ENCODE measurements around a stretch of chr13.

GRCh38 chr13:22198035-22198617 is 527.3 kb downstream of the FGF9 start:
- PRO-cap, 6 experiments: peak in 1 of 6 experiments; most common plus-strand start chr13:22198233 (in 1); most common minus-strand start chr13:22198167 (in 1)
- RAMPAGE, long total RNA, 2 experiments: no peak in any of the 2 experiments
- RRBS: no CpG with 5 or more reads among the region's 7 CpGs

DNA sequence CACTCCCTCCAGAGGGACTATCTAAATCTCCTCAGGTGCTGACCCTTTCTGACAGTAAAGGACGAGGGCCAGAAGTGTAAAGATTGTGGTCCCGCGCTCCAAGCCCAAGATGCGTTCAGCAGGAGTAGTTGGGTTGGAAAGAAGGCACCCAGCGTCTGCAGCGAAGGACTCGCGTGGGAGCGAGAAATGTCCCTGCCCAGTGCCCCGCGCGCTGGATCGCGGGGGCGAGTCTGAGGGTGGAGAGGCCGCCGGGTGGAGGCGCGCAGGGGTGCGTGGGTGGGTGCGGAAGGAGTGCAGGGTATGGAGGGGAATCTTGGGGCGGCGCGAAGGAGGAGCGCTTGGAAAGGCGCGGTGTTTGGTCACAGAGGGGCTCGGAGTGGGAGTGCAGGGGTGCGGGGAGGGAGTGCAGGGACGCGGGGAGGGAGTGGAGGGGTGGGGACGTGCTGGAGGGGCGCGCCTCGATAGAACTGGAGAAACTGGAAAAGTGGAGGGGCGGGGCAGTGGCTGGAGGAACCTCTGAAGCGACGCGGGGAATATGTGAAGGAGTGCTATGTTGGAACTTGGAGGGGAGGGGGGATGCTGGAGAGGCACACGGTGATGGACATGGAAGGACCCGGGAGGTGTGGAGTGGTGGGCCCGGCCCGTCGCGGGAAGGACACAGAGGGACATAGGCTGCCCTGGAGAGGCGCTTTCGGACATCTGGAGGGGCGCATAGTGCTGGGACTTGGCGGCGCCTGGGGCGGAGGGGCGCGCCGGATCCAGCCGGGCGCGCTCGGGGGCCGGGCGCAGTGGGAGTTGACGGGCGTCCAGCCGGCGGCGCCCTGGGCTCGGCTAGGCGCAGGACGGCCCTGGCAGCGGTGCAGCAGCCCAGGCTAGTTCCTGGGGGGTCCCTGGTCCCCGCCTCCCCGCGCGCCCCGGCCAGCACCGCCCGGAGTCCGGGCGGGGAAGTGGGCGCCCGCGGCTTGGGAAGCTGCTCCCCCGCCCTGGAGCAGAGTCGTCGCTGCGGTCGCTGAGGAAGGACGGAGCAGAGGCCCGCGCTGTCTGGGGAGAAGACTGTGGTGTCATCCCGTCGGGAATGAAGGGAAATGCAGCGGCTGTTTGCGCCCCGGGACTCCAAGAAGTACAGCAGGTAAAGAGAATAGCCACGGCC is 20.9 kb upstream of the SGCG start:
- PRO-cap, 6 experiments: peak in 1 of 6 experiments; most common plus-strand start position 991 of the sequence (in 1)
- RAMPAGE, long total RNA, 2 experiments: no peak in any of the 2 experiments
- RRBS: 2% methylated on average over 17 of the region's 95 CpGs

GRCh38 chr13:23185039-23185503 is 4.3 kb downstream of the SGCG start:
- PRO-cap, 6 experiments: peak in 1 of 6 experiments; most common plus-strand start chr13:23185208 (in 1)
- RAMPAGE, long total RNA, 2 experiments: no peak in any of the 2 experiments
- RRBS: no CpG with 5 or more reads among the region's 9 CpGs

GRCh38 chr13:23392845-23393304 is 40.6 kb downstream of the SACS start:
- PRO-cap, 6 experiments: peak in 3 of 6 experiments; most common minus-strand start chr13:23393133 (in 2)
- RAMPAGE, long total RNA, 2 experiments: no peak in any of the 2 experiments
- RRBS: no CpG with 5 or more reads among the region's 5 CpGs

DNA sequence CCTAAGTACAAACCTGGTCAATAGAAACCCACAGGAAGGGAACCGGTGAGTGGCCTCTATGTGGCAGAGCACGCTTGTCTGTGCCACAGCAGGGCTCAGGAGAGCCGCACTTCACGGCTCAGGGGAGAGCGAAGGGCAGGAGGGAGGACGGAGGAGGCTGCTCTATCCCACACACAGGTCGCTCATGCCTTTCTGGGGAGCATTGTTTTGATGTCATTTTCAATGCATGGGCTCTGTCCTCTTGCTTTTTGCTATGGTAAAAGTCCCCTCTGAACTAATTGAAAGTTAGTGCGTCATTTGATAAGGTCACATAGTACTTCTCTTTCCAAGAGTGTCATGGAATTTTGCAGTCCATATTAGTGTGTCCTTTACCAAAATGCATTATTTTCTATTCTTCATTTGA is 57.3 kb downstream of the TNFRSF19 start:
- PRO-cap, 6 experiments: no peak in any of the 6 experiments
- RAMPAGE, long total RNA, 2 experiments: no peak in any of the 2 experiments
- RRBS: no CpG with 5 or more reads among the region's 8 CpGs

DNA sequence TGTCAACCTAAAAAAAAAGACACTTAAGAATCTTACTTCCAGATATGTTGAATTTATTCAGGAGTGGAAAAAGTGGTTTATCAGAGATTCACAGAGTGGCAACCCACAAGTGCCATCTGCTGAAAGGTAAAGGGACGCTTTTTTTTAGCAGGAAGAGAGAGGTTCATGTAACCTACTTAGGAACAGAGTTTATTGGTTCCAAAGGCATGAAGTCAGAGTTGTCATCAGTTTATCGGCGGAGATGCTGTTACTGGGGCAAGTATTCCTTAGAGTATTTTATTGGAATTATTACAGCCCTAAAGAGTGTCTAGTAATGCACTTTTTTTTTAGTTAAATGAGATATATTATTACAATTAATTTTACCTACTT is 77.9 kb upstream of the MIPEP start:
- PRO-cap, 6 experiments: no peak in any of the 6 experiments
- RAMPAGE, long total RNA, 2 experiments: no peak in any of the 2 experiments
- RRBS: no CpG with 5 or more reads among the region's 3 CpGs

DNA sequence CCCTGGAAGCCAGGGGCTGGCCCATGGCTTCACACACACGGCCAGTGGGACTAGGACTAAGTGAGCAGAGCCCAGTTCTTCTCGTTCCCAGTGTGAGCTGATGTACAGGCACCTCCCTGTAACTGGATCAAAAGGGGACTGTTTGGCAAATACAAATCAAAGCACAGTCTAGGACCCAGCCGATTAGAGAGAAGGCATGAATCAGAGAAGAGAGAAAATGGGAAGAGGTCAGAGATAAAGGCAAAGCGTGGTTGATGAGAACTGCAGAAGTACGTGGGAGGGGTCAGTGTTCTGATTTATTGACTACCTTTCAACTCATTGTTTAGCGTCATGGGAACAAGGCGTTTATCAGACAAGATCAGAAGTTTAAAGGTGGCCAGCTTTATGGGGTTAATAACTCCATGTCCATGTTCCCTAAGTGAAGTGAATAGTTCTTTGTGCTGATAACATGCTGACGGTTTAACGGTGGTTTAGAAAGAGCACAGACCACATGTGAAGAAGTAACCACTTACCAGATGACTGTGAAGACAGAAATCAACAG is 30.2 kb upstream of the SPATA13 start:
- PRO-cap, 6 experiments: no peak in any of the 6 experiments
- RAMPAGE, long total RNA, 2 experiments: no peak in any of the 2 experiments
- RRBS: no CpG with 5 or more reads among the region's 9 CpGs

GRCh38 chr13:24225842-24226350 is 65.4 kb downstream of the SPATA13 start:
- PRO-cap, 6 experiments: no peak in any of the 6 experiments
- RAMPAGE, long total RNA, 2 experiments: no peak in any of the 2 experiments
- RRBS: no CpG with 5 or more reads among the region's 10 CpGs

DNA sequence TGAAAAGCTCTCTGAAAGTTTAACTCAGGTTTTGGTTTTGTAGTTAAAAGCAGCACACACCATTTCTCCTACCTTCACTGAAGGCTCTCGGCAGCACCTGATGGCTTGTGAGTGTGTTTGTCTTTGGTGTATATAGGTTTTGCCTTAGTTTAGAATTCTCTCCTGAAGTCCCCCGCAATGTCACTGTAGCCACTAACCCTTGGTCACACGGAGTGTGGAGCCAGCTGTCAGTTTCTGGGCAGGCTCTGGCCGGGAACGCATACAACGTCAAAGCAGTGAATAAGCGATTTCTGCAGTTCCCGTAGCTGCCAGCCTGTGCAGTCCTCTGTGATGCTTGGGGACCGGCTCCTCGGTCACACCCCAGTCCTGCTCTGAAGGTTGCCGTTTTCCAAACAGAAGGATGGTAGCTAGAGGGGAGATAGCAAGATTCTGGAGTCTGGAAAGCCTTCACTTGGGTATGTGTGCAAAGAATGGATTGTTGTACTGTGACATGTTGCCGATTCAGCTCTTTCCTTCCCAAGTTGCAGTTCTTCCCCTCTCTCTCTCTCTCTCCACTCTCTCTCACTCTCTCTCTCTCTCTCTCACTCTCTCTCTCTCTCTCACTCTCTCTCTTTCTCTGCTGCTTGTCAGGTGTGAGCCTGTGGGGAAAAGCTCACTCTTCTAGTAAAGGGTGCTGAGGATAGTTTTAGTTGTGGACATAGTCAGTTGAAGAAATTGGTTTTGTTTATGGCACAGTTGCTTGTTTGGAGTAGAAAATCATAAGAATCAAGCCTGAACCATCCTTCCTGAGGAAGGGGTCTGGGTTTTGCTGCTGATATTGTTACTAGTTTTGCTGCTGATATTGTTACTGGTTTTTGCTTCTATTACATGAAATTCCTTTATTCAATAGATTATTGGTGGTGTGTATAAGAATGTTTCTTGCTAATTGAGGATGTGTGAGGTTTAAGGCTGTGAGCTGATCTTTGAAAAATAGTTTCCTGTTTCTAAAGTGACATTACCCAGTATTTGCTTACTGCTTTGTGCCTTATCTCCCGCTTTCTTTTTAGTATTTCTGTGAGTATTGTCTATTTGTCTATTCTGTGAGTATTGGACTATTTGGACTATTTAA is 38.6 kb upstream of the C1QTNF9 start:
- PRO-cap, 6 experiments: peak in 6 of 6 experiments; most common plus-strand start position 328 of the sequence (in 3); most common minus-strand start position 208 of the sequence (in 2)
- RAMPAGE, long total RNA, 2 experiments: start-site peak on the plus strand in 1 of 2 experiments, centred at position 339 of the sequence, 23 reads per replicate
- RRBS: 1% methylated on average over 5 of the region's 13 CpGs

DNA sequence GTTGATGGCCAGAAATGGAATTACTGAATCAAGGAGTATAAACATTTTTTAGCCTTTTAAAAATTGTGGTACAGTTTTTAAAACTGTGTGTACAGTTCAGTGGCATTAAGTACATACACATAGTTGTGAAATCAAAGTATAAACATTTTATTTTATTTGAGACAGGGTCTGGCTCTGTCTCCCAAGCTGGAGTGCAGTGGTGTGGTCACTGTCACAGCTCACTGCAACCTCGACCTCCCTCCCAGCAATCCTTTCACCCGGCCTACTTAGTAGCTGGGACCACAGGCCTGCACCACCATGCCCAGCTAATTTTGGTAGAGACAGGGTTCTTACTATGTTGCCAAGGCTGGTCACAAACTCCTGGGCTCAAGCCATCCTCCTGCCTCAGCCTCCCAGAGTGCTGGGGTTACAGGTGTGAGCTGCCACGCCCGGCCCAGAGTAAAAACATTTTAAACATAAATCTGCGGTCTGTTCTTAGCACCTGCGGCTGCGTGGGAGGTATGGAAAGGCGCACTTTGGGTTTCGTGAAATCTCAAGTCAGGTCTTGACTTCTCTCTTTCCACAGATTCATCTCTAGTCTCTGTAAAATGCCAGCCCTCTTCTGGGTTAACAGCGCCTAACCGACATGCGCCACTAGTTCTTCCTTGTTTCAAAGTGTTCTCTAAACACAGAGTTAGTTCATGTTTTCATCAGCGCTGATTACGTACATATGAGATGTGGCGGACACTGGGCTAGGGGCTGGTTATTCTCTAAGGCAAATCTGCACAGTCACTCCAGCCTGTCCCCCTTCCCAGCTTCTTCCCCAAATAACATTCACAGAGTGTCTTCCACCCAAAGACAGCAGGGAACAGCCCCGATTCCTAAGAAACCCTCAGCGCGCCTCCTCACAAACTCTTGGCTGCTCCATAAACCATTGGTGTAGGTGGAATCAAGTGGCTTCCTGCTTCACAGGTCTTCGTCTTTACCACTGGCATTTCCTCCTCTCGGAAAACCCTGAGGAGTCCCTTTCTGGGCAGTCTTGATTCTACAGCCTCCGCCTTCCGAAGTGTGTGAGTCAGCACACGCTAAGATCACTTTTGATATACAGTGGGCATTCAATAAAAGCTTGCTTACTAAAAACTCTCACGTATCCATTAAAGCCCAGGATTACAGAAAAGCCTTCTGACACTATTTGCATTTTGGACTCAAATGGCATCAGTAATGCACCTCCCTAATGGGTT is 1.5 kb downstream of the PARP4 start:
- PRO-cap, 6 experiments: no peak in any of the 6 experiments
- RAMPAGE, long total RNA, 2 experiments: no peak in any of the 2 experiments
- RRBS: no CpG with 5 or more reads among the region's 24 CpGs

- PRO-cap, 6 experiments: no peak in any of the 6 experiments
- RAMPAGE, long total RNA, 2 experiments: no peak in any of the 2 experiments
- RRBS: 50% methylated on average over 1 of the region's 4 CpGs
Observed at GRCh38 chr13:24626558-24627018, 53.6 kb upstream of the ATP12A start.

- PRO-cap, 6 experiments: peak in 1 of 6 experiments; most common minus-strand start chr13:24685781 (in 1)
- RAMPAGE, long total RNA, 2 experiments: no peak in any of the 2 experiments
- RRBS: no CpG with 5 or more reads among the region's 5 CpGs
Observed at GRCh38 chr13:24685678-24685877, 5.4 kb downstream of the ATP12A start.

- PRO-cap, 6 experiments: no peak in any of the 6 experiments
- RAMPAGE, long total RNA, 2 experiments: no peak in any of the 2 experiments
- RRBS: no CpG with 5 or more reads among the region's 11 CpGs
Observed at GRCh38 chr13:24925564-24926212, 3.0 kb upstream of the CENPJ start.

DNA sequence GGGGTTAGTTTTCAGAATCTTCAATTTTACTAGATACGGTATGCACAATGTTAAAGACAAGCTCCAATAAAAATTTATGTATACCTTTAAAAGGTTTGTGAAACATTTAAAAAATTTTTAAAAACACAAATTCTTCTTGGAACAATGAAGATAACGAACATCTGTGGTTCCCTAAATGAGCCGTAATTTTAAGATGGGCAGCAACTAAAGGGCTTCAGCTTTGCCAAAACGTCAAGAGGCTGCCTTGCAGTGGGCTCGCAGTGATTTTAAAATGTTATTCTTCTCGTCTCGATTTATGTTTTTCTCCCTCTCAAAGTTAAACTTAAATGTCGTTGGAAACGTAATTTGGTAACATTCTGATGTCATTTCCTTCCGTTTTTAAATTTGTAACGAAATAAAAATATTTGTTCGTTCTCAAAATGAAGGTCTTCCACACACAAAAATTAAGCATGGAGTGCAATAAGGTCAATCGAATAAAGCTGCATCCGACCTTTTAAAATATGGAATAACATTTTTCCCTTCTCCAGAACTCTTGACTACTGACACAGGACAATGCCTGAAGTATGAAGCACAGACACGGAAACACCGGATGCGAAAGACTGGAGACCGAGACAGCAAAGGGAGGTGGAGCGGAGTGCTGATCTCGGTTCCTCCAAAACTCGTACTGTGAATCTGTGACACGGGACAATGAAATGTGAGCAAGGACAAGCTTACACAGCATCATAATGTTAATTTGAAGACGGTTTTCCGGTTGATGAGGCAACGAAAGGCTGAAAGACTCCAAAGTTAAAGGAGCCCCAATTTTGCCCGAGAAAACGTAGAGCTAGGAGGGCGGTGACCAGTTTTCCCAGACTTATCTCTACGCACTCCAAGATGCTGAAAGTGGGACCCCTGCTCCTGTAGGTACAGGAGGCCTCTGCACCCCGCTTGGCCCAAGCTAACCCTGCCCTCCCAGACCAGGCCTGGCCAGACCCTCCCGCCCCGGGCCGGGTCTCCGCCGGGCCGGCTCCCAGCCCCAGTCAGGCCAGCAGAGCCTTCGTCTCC is 846 bp downstream of the MTMR6 start:
- PRO-cap, 6 experiments: peak in 2 of 6 experiments; most common plus-strand start position 609 of the sequence (in 1); most common minus-strand start position 666 of the sequence (in 1)
- RAMPAGE, long total RNA, 2 experiments: no peak in any of the 2 experiments
- RRBS: 0% methylated on average over 7 of the region's 37 CpGs

DNA sequence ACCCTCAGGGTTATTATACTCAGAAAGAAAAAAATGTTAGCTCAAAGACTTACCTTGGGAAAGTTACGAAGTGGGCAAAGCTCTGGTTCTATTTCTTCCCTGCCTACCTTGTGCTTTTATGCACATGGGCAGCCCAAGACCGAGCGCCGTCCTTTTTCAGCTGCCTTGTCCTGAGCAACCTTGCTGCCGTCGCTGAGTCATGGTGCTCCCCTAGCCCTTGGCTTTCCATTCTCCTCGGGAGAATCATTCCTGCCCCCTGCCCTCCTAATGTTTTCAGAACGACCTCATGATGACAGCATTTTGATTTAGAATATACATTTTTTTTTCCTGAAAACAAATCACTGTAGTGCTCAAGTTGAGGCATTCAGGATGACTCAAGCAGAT is 279.9 kb downstream of the SHISA2 start:
- PRO-cap, 6 experiments: no peak in any of the 6 experiments
- RAMPAGE, long total RNA, 2 experiments: no peak in any of the 2 experiments
- RRBS: no CpG with 5 or more reads among the region's 8 CpGs

GRCh38 chr13:25977140-25977725 is 74.6 kb downstream of the SHISA2 start:
- PRO-cap, 6 experiments: no peak in any of the 6 experiments
- RAMPAGE, long total RNA, 2 experiments: no peak in any of the 2 experiments
- RRBS: no CpG with 5 or more reads among the region's 12 CpGs

GRCh38 chr13:26255057-26255243 is 1.0 kb downstream of the CDK8 start:
- PRO-cap, 6 experiments: no peak in any of the 6 experiments
- RAMPAGE, long total RNA, 2 experiments: no peak in any of the 2 experiments
- RRBS: no CpG with 5 or more reads among the region's 7 CpGs

DNA sequence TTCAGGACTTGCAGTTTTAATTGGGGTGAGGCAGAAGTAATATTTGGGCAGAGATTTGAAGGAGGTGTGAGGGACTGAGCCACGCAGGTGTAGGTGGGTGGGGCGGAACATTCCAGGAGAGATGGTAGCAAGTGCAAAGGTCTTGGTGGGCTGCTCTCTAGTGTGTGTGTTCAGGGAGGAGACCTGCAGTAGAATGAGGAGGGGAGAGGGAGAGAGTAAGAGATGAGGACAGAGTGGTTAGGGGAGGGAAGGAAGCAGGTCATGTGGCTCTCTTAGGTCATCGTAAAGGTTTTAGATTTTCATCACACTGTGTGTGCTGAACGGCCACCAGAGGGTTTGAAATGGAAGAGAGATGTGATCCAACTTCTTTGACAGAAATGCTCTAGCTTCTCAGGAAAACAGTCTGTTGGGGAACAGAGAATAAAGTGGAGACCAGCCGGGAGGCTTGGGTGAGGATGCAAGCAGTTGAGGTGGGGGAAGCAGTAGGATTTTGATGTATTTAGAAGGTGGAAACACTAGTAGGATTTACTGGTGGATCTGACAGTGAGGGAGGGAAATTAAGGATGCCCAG is 33.5 kb downstream of the WASF3 start:
- PRO-cap, 6 experiments: no peak in any of the 6 experiments
- RAMPAGE, long total RNA, 2 experiments: no peak in any of the 2 experiments
- RRBS: no CpG with 5 or more reads among the region's 5 CpGs

DNA sequence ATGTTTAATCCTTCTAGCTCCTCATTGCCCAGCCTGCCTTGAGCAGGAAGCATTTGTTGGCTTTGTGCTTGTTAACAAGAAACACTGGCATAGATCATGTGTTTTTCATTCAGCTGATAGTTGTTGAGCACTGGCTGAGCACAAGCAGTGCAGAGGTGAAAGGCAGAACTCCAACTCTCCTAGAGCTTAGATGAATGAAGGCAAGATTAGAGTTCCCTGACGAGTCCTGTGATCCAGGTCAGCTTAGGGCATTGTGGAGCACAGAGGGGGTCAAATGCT is 101.0 kb downstream of the WASF3 start:
- PRO-cap, 6 experiments: peak in 2 of 6 experiments; most common plus-strand start position 143 of the sequence (in 2)
- RAMPAGE, long total RNA, 2 experiments: no peak in any of the 2 experiments
- RRBS: no CpG with 5 or more reads among the region's 1 CpG

- PRO-cap, 6 experiments: no peak in any of the 6 experiments
- RAMPAGE, long total RNA, 2 experiments: no peak in any of the 2 experiments
- RRBS: no CpG with 5 or more reads among the region's 2 CpGs
Observed at GRCh38 chr13:26957233-26957677, 196.7 kb upstream of the GPR12 start.

Measured in heart left ventricle (tissue), 7 donors.